ENCODE data around the genes ZNF436, E2F2 and FUCA1.

DNA sequence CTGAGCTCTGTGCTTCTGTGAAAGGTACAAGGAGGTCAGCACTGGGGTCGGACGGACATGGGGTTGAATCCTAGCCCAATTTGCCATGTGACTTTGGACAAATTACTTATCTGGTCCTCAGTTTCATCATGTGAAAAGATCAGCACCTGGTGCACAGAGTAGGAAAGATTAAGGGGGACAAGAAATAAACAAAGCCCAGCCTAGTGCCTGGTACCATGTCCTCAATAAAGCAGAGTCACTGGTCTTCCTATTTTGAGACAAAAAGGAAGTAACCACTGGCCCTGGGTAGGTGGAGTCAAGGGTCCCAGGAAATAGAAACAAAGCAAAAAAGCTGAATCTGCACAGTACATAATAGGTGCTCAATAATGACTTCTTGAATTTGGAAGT lies 2.0 kb upstream of the EPHB2 start:
- PRO-cap: no peak

GRCh38 chr1:22750199-22751219 lies 39.9 kb downstream of the EPHB2 start:
- PRO-cap: no peak

DNA sequence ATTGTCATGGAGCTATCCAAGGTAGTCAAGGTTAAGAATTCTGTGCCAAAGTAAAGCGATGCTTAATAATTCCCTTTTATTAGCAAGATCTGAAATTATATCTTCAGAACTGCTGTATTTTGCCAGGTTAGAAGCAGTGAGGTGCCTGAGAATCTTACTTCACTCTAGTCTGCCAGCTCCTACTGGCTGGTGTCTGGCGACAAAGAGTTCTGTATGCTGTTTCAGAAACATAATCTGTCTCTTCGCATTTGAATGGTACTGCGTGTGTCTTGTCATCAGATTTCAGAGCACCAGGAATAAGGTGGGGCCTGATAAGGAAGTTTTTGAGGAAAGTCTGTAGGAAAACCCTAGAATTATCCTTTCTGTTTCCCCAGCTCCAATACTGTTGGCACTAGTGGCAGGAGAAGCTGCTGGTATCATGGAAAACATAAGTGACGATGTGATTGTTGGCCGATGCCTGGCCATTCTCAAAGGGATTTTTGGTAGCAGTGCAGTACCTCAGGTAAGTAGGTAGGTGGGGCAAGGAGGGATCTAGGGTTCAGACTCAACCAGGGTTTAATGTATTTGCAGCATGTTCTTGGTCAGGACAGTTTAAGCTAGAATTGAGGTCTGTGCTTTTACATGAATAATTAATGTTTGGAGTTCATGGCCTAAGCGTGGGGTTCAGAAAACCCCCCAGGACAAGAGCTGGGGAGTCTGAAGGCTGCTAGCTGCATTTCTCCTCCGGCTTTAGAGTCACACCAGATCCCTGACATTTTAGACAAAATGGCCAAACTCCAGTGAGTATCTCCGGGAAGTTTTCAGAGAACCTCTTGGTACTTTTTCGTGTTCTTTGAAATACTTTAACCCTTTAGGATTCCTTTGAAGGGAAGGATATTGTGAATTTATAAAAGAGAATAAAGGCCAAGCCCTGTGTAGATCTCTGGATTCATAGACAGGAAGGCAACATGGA lies 62.1 kb downstream of the KDM1A start:
- PRO-cap: no peak

- PRO-cap: no peak
Observed at GRCh38 chr1:23085138-23086271, 66.2 kb downstream of the KDM1A start.

- PRO-cap: no peak
Observed at GRCh38 chr1:23196525-23197308, 20.6 kb downstream of the HTR1D start.

DNA sequence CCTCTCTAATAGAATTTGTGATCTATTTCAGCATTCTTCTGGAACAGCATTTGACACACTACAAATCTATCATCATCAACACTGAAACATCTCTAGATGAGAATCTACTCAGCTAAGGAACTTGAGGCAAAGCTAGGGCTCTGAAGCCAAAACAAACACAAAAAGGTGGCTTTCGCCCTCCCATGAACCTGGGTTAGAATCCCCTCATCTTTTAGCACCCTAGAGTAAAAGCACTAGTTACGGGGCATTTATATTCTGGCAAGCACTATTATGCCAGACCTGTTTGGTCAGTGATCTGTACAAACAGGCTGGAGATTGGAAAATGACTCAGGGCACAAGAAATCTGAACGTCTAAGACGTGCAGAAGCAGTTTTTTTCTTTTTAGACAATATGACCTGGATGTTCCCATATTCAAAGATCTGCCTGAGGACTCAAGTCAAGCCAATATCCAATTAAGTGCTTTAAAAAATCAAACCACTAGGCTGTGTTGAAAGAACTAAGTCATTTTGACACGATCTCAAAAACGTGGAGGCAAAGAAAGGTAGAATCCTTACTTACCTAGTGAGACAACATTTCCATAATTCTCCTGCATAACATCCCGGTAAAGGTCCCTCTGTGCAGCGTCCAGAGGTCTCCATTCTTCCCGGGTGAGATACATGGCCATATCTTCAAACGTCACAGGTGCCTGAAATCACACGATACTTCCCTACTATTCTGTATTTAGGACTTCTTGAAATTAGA lies 3.0 kb downstream of the ZNF436 start:
- PRO-cap: no peak

GRCh38 chr1:23367442-23368621 lies 1.8 kb downstream of the ZNF436 start:
- PRO-cap: bidirectional peak, plus-strand start at chr1:23368508, minus-strand start at chr1:23368315

DNA sequence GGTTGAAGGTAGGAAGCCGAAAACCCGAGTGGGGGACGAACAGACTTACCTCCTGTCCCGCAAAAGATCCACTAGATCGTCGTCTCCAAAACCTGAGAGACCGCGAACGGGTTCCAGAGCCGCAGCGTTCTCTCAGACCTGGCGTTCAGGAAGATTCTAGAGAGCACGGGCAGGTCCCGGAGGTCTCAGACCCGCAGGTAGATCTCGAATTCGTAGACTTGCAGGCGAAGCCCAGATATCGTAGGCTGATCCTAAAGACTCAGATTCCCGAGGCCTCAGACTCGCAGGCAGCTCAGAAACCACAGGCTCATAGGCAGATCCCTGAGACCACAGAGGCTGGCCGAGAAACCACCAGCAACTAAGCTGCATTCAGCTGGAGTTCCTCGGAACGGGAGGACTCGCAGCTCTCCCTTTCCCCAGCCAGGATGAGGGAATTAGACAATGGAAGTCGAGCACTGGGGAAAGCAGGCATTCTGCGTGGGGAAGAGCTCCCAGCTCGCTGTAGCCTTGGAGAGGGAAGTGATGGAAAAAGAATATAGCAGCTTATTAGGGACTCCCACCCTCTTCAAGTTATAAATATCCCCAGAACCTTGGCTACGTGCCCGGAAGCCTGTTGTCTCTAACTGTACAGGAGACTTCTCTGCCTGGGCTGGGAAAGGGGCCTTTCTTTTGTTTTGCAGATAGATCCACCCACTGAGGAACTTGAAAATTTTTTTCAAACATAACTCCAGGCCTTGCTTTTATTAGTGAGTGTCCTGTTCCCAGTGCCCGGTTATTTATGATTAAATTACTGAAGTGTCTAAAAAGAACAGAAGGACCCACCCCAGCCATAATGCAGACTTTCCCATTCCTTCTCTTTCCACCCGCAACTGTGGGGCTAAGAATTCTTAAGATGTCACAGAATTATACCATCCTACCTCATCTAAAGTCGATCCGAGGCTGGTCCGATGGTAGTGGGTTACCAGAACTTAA lies at the start of gene ZNF436:
Gene ZNF436, minus strand, starts transcription at position 520 of the 972 bp plus-strand sequence.
- PRO-cap: bidirectional peak, plus-strand start at position 372 of the sequence, minus-strand start at position 147 of the sequence; unidirectional peak, minus-strand start at position 509 of the sequence

GRCh38 chr1:23403507-23404536 lies 20.7 kb downstream of the TCEA3 start:
- PRO-cap: no peak

GRCh38 chr1:23442421-23442745 lies 17.8 kb upstream of the TCEA3 start:
- PRO-cap: no peak

- PRO-cap: no peak
Observed at GRCh38 chr1:23472858-23473831, 10.8 kb downstream of the ASAP3 start.

GRCh38 chr1:23530402-23531733 lies at the start of gene E2F2:
Gene E2F2, minus strand, starts transcription at chr1:23531233.
- PRO-cap: no peak

- PRO-cap: no peak
Observed at GRCh38 chr1:23611836-23612380, 52.6 kb upstream of the ID3 start.

DNA sequence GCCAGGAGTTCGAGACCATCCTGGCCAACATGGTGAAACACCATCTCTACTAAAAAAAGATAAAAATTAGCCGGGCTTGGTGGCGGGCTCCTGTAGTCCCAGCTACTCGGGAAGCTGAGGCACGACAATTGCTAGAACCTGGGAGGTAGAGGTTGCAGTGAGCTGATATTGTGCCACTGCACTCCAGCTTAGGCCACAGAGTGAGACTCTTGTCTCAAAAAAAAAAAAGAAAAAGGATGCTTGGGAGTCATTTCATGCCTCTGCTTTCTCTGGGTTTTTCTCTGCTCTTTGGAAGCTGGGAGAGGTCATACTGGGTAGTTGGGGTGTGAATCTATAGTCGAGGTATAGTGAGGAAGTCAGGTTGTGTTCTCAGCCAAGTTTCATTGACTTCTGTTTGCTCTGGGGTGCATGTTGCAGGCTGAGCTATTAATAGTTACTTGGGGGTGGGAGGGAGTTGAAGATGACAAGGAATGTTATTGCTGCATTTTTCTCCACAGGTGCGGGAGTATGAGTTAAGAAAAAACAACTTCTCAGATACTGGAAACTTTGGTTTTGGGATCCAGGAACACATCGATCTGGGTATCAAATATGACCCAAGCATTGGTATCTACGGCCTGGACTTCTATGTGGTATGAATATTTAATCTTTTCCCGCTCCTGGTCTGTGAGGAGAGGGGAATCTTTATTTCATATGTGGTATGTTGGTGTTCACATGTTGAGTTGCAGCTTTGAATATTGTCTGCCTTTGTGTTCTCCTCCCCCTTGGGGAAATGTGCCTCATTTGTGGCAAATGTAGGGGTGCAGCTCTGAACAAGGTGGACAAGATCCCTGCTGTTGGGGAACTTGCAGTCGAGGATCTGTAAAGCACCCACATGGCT lies 2.8 kb downstream of the RPL11 start:
- PRO-cap: no peak

GRCh38 chr1:23743641-23744327 lies 513 bp downstream of the ELOA start:
- PRO-cap: unidirectional peak, plus-strand start at chr1:23743897

- PRO-cap: bidirectional peak, plus-strand start at chr1:23868531, minus-strand start at chr1:23868290
Observed at GRCh38 chr1:23868136-23868842, at the start of gene FUCA1. Gene FUCA1, minus strand, starts transcription at chr1:23868290.

- PRO-cap: no peak
Observed at GRCh38 chr1:23936450-23937118, 23.0 kb upstream of the PNRC2 start.

DNA sequence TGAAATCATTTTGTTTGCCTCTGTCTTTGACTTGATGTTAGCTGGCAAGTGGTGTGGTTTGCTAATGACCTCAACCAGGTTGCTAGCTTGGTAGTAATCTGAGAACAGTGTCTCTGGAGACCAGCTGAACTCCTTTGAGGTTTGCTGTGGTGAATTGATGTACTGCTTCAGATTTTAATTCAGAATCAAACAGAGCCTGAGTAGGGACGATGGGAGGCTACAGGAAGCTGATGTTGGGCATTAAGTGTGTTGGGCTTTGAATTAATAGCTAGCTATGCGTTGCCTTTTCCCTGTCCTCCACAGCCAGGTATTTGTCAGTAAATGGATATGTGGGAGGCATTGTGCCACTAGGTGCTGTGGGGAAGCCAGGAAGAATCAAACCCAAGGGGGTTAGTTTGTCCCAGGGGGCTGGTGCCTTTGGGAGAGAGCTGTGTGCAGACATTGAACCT lies 23.4 kb upstream of the SRSF10 start:
- PRO-cap: no peak

DNA sequence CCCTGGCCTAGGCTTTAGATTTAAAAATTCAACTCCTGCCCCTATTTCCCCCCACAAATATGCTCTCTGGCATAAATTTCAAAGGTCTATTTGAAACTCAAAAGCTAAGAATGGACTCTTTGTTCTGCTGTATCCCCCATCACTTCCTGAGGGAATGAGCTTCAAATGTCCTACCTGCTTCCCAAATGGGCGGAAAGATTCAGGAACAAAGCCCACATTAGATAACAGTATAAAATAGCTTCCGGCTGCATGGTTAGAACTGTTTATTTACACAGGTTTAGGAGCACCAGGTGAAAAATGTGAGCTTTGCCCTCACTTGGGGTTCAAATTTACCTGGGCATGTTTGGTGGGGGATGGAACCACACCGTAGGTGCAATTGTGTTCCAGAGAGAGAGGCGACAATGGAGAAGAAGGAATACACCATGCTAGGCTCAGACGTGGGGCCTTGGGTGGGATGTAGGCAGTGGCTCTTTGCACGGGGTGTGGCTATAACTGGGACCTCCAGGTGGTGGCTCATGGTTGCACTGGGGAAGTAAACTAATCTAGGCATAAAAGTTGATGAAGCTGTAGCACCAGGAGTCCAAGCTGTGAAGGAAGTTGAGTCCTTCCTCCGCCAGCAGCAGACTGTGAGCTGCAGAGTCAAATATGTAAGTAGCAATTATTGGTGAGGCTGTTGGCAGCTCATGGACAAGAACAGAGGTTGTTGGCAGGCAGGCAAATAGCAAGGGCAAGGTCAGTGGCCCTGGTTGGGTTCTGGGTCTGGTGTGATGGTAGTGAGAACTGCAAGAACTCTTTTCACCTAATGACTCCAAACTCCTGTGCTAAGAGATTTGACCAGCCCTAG lies 41.5 kb upstream of the SRSF10 start:
- PRO-cap: no peak

DNA sequence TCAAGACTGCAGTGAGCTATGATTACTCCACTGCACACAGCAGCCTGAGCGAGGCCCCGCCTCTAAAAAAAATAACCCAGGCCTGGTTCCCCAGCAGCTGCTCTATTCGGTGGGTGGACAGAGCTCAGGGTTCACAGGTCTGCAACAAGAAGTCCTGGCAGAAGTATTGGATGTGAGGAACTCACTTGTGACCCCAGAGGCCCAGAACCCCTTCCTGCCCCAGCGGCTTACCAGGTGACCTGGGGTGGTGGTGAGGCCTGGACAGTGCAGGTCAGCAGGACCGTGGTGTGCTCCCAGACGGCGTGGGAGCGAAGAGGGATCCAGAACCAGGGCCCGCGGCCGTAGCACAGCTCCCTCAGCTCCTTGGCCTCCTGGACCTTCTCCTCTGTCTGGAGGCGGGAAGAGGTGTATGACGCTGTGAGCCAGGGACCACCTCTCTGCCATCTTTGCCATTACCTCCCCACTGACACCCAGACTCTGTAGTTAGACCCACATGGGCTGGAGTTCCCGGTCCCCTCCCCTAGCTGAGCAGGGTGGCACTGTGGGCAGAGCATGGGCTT lies 6.2 kb downstream of the MYOM3 start:
- PRO-cap: no peak